Foreskin fibroblast (primary cell): ENCODE measurements around the gene C1QTNF7.

- RRBS = 92% methylated on average over 5 of the region's 32 CpGs
Measured at GRCh38 chr4:10094582-10095676, 21.7 kb downstream of the WDR1 start.

- RRBS = 95% methylated on average over 2 of the region's 11 CpGs
Measured at GRCh38 chr4:10099867-10100190, 16.8 kb downstream of the WDR1 start.

GRCh38 chr4:10104159-10104832, 12.3 kb downstream of the WDR1 start:
- RRBS = no CpG with 5 or more reads among the region's 9 CpGs

DNA sequence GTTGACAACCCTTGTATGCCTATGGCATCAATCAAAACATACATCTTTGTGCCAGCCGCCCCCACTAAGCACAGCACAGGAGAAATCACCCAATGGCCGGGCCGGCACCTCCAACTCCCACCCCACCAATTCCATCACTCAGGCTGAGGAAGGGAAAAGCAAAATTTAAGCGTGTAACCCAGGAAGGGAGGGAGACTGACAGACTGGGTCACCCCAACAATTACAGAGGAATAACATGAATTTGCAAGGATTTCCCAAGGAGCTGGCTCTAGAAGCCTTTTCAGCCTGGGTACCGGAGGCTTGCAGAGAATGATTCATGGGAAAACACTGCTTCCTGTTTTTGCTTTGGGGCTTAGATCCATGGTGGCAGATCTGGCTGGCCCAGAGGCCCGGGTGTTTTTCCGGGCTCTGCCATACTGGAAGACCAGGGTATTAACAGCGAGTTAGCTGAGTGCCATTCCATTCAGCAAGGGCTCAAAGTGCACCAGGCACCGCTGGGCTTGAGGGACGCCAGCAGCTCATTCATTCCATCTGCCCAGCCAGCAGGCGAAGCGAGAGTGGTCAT, 1.4 kb downstream of the WDR1 start:
- RRBS = 4% methylated on average over 2 of the region's 12 CpGs

GRCh38 chr4:10173308-10173906, 56.8 kb upstream of the WDR1 start:
- RRBS = no CpG with 5 or more reads among the region's 6 CpGs

DNA sequence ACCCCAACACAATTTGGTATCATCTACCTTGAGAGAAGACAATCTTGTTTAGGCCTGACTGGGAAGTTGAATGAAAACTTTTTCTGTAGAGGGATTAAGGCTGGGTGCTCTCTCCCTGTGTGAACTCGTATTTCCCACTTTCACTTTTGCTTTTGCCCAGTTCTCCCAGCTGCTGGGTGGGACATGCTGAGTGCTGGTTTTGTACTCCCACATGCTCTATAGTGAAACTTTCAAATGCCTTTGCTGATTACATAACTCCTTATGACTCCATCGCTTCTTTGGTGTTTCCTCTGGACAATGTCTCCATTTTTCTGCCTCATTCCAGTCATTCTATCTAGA, 100.6 kb downstream of the CLNK start:
- RRBS = no CpG with 5 or more reads among the region's 2 CpGs

GRCh38 chr4:11271345-11271544, 157.4 kb downstream of the HS3ST1 start:
- RRBS = no CpG with 5 or more reads among the region's 2 CpGs

DNA sequence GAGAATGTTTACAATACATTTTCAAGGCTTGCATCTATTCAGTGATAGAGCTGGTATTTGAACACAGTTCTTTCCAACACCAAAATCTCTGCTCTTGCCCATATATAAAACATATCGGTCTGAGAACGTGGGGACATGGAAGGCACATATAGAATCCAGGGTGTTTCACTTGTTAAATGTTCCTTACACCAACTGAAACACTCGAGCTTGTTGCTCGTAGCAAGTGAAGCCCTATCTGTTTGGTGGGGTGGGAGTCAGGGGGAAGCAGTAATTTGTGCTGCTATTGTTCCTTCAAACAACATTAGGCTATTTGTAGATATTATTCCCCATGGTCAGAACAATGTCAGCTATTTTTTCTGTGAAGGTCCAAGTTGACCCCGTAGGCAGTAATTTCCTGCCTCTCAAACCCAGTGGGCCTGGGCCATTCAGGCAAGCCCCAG, 196.2 kb upstream of the HS3ST1 start:
- RRBS = no CpG with 5 or more reads among the region's 5 CpGs

- RRBS = no CpG with 5 or more reads among the region's 5 CpGs
Measured at GRCh38 chr4:11801840-11802321, 373.2 kb upstream of the HS3ST1 start.

DNA sequence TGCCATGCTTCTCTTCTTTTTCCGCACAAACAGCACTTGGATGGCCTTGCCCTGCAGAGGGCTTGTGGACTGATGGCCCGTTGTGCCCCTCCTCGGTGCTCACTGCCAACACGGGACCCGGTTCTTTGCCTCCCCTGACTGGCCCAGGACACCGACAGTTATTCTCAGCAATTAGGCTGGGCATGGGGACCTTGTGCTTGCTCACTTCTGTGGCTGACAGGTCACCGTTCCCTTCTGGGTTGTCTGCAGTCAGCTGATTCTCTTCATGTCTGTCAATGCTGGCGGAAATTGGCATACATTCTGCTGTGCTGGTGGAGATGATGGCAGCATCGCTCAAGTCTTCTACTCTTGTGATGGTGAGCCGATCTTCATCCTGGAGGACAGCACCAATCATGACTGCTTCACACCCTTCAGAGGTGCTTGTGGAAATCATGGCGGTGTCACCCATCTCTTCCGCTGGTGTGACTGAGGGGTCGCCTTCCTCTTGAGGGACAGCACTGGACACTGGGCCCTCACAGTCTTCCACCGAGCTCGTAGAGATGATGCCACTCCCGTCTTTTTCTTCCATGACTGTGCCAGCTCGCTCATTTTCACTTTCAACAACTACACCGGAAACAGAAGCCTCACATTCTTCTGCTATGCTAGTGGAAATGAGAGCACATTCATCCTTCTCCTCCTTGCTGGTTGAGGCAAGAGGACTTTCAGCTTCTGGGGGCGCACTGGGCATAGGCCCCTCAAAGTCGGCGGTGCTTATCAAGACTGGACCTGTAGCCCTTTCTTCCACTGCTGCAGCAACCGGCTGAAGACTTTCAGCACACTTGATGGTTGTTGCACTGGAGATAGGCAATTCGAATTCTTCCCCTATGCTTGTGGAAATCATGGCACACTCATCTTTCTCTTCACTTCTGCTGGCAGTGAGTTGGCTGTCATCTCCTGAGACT, 27.7 kb downstream of the BOD1L1 start:
- RRBS = no CpG with 5 or more reads among the region's 23 CpGs

GRCh38 chr4:13604630-13605223, 22.8 kb downstream of the BOD1L1 start:
- RRBS = no CpG with 5 or more reads among the region's 7 CpGs

- RRBS = no CpG with 5 or more reads among the region's 4 CpGs
Measured at GRCh38 chr4:13920768-13921409, 293.4 kb upstream of the BOD1L1 start.

DNA sequence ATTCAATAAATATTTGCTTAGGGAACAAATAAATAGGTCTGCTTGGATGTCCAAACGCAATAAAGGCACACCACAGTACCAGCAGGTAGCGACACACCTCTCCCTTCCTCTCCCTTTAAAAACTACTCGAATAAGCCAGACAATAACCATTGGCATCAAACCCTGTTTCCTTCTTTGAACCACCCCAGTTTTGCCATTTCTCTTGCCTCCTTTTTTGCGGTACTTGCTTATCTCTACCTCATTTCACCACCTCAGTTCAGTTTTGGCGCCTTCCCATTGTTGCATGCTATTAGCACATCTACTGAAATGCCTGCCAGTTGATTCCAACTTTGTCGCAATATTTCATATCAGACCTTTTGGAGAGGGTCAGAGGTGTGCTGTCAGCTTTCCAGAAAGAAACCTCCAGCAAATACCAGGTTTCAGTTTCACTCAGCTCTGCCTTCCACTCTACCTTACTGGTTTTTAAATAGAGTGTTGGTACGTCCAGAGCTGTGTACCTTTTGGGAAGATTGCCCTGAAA, 92.0 kb upstream of the CPEB2 start:
- RRBS = no CpG with 5 or more reads among the region's 7 CpGs

DNA sequence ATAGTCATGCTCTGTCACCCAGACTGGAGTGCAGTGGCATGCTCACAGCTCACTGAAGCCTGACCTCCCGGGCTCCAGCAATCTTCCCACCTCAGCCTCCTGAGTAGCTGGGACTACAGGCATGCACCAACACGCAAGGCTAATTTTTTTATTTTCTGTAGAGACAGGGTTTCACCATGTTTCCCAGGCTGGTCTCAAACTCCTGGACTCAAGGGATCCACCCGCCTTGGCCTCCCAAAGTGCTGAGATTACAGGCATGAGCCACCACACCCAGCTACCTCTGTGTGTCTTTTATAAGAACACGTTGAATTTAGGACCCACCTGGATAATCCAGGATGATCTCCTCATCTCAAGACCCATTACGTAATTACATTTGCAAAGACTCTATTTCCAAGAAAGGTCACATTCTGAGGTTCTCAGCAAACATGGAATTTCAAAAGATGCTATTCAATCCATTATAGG, 105.4 kb upstream of the C1QTNF7 start:
- RRBS = no CpG with 5 or more reads among the region's 5 CpGs

- RRBS = no CpG with 5 or more reads among the region's 6 CpGs
Measured at GRCh38 chr4:15339677-15340326, 88.0 kb upstream of the C1QTNF7 start.

GRCh38 chr4:15340753-15341462, 86.9 kb upstream of the C1QTNF7 start:
- RRBS = no CpG with 5 or more reads among the region's 10 CpGs

GRCh38 chr4:15427585-15428179, at the start of gene C1QTNF7:
Gene C1QTNF7 (plus strand): TSS chr4:15428033.
- RRBS = no CpG with 5 or more reads among the region's 5 CpGs

- RRBS = no CpG with 5 or more reads among the region's 1 CpG
Measured at GRCh38 chr4:15428483-15428871, 644 bp downstream of the C1QTNF7 start.

DNA sequence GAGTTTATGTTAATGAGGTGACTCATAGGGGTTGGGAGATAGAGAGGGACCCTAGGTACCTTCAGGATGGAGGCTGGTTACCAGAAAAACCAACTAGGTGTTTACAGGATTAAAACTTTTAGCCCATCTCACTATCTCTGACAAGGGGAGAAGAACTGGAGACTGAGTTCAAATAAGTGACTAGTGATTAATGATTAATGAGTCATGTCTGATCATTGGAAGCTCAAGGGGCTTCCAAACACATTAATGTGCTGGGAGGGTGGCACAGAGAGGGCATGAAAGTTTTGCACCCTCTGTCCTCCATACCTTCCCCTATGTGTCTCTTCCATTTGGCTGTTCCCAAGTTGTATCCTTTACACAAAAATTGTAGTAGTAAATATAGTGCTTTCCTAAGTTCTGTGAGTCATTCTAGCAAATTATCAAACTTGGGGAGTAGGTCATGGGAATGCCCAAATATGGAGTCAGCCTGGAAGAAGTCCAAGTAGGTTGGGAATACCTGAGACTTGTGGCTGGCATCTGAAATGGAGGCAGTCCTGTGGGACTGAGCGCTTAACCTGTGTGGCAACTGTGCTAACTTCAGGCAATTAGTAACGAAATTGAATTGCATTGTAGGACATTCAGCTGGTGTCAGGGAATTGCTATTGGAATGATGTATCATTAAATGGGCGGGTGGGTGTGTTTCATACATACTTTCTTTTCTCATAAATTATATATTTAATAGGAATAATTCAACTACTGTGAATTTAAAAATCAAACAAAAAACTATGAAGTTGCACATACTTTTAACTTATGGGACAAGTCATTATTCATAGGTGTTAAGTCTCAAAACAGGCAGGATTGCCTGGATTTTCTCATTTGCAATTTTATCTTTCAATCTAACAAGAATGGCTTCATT, 4.0 kb upstream of the FAM200B start:
- RRBS = no CpG with 5 or more reads among the region's 3 CpGs